Tongue (tissue), 2 donors: ENCODE data around the gene UBASH3A.

GRCh38 chr21:41520996-41521516 is 13.1 kb upstream of the TMPRSS2 start:
- RAMPAGE, long total RNA, result no peak

DNA sequence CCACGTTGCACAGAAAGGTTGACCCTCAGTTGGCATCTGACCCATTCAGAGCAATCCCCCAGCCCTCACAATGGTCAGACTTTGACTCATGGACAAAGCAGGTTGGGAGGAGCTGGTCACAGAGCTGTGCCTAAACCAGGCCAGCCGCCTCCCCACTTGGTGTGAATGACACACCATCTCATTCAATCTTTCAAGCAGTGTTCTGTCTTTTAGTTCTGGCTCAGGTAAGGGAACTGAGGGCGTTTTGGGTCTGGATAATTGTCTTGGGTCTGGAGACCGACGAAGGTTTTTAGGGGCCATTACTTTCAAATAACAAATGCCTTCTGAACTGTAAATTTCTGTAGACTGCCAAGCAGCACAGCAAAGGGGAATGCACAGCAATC is 48.5 kb upstream of the TMPRSS2 start:
- RAMPAGE, long total RNA, result no peak

- RAMPAGE, long total RNA, result no peak
These were observed 54.2 kb upstream of the TMPRSS2 start for GRCh38 chr21:41561966-41562757.

DNA sequence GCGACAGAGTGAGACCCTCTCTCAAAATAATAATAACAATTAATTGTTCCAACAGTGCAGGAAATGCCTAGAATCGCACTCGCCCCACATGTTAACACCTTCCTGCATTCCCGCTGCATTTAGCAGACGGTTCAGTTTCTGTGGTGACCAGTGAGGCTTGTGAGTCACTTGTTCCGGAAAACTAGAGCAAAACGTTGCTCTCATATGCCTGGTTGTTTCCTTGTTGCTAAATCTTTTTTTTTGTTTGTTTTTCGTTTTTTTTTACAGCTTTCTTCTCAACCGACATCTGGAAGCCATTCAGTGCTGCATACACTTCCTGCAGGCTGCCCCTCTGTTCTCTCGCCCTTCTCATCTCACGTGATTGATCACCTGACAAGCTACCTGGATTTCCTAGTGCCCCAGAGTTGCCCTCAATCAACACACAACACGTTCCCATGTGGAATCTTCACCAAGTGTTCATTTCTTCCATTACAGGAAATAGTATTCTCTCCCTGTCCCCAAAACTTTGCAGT is 57.0 kb upstream of the TMPRSS2 start:
- RAMPAGE, long total RNA, result no peak

- RAMPAGE, long total RNA, result no peak
These were observed 85.1 kb upstream of the TMPRSS2 start for GRCh38 chr21:41592984-41593571.

GRCh38 chr21:41598678-41599424 is 90.9 kb upstream of the TMPRSS2 start:
- RAMPAGE, long total RNA, result no peak

DNA sequence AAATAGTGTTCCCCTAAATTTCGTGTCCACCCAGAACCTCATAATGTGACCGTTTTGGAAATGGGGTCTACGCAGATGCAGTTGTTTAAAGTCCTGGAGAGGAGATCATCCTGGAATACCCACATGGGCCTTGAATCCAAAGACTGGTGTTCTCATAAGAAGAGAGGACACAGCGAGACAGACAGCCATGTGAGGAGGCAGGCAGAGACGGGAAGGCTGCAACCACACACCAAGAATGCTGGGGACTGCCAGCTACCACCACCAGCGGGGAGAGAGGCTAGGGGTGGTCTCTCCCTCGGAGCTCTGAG is 99.1 kb upstream of the TMPRSS2 start:
- RAMPAGE, long total RNA, result no peak

DNA sequence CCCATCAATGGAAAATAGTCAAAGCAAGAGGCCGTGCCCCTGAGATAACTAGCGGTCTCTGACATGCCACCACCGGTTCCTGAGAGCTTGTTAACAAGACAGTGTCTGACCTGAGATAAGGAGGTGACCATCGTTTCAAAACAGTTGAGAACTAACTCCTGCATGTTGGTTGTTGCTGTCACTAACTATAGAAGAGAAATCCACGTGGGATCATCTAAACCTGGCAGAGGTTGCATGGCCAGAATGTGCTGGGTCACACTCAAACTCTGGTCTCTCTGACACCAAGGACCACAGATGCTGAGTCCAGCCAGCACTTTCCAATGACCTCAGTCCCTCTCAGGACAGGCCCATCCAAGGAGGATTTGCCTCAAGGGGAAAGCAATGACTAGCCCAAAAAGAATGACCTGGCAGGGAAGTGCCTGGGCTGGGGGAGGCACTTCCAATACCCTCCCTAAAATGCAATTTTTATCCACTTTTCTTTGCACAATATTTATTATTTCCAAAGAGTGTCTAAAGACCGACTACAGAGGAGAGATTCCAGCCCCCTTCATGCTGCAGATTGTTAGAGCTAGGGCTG is 125.7 kb downstream of the RIPK4 start:
- RAMPAGE, long total RNA, result no peak

DNA sequence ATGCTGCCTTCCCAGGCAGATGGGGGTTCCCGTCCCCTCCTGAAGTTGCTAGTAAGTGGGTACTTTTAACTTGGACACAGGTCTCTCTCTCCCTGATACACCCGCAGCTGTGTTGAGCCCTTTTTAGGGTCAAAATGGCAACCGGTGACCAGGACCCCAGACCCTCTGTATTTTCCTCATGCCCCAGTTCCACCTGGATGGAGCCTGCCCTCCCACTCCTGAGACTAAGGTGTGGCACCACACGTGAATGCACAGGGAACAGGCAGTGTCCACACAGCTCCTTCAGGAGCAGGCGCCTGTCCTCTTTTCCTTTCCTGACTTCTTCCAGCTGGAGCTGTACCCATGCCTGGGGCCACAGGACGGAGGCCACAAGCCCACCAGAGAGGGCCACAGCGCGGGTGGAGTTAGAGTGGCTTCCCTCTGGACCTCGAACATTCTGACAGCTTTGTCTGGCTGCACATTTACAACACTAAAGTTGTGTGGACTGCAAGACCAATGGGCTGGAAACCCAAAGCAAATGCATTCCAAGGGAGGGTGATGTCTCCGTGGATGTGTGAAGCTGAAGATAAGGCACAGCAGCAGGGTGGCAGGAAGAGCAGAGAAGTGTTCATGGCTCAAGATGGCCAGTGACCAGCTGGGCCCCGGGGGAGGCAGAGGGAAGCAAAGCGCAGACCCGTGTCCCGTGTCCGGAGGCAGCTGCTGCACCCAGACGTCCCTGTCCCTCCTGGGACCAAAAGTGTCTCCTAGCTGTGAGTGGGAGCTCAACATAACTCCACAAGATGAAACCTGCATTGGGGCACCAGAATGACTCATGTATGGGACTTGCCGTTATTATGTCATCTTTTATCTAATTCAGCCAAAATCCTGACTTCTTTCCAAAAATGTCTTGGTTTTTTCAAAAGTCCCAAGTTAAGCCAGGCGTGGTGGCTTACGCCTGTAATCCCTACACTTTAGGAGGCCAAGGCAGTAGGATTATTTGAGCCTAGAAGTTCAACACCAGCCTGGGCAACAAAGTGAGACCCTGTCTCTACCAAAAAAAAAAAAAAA is 118.4 kb downstream of the RIPK4 start:
- RAMPAGE, long total RNA, result no peak

DNA sequence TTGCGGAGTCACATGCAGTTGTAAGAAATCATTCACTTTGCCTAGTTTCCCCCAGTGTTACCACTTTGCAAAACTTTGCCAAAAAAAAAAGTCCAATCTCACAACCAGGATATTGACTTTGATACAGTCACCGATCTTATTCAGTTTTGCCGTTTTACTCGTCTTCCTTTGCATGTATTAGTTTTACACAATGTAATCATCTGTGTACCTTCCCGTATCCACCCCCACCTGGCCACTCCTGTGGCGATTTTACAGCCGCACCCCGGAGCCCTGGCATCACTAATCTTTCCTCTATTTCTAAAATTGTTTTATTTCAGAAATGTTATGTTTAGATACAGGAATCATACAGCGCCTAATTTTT is 447 bp upstream of the RIPK4 start:
- RAMPAGE, long total RNA, result no peak

DNA sequence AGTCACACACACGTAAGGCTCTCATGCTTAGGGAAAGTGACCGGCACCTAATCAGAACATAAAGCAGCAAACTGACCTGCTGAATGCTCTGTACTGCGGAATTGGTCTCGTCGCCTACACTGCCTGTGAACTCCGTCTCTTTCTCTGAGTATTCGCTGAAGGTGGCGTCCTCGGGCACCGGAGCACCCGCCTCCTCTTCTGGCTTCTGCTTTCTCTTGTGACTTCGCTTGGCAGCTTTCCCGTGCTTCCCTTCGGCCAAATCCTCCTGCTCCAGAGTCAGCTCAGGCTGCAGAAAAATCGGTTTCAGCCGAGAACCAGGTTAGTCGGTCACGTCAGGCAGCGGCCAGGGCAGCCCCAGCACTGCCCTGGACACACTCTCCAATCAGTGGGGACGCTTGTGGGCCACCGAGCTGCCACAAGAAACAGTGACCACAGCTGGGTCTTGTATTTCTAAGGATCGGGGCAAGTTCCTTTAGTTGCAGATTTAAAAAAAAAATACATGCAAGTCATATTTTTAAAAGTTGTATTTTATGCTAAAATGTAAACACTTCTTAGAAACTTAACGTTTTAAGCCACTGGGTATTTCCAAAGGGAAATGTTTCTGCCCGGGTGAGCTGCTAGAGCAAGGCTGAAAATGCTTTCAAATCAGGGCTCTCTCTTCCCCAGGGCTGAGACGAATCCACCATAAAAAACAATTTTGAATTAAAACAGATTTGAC is 35.9 kb upstream of the RIPK4 start:
- RAMPAGE, long total RNA, result no peak

- RAMPAGE, long total RNA, result no peak
These were observed 1.0 kb downstream of the PRDM15 start for GRCh38 chr21:41877735-41878878.

DNA sequence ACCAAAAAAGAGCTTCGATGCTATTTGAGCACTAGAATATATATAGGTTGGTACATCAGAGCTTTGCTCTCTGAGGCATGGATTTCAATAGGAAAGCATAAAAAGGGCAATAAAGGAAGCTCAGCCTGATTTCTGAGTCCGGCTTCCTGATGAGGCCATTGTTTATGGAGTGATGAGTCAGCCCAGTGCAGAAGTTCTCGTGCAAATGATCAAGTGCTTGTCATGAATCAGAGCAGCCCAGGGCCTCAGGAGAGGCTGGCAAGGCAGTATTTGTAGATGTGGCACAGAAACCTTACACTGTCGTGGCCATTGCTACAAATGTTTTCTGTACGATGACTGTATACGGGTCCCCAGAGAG is 26.7 kb downstream of the UMODL1 start:
- RAMPAGE, long total RNA, result no peak

- RAMPAGE, long total RNA, result no peak
These were observed 19.5 kb downstream of the ABCG1 start for GRCh38 chr21:42238321-42239027.

GRCh38 chr21:42242063-42242482 is 23.1 kb downstream of the ABCG1 start:
- RAMPAGE, long total RNA, result no peak

- RAMPAGE, long total RNA, result no peak
These were observed 39.1 kb downstream of the TFF3 start for GRCh38 chr21:42275811-42276728.

- RAMPAGE, long total RNA, result no peak
These were observed 4.2 kb upstream of the TFF1 start for GRCh38 chr21:42370432-42371014.

DNA sequence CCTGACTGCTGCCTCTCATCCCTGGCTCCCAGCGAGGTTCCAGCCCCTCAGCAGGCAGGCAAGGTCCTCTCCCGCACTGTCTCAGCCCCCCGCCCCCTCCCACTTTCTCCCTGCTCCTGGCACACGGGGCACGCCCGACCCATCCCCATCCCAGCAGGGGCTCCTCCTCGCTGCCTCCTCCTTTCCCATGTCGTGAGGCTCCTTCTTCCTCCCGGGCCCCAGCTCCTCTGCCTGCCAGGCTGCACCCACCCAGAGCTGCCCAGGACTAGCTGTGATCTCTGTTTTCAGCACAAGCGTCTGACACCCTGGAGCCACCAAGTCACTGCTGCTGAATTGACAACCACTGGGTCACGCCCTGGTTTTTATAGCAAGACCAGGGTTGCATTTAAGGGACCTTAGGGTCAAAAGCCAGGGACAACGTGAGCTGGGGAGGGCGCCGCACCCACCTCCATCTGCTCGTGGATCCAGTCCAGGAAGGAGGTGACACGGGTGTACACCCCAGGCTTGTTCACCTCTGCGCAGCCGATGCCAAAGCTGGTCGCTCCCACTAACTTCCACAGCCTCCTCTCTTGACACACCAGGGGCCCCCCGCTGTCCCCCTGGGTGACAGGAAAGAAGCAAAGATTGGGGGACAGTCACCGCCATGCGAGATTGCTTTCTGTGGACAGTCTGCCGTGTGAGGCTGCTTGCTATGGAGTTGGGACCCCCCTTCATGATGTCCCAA is 9.1 kb upstream of the TFF1 start:
- RAMPAGE, long total RNA, result no peak

DNA sequence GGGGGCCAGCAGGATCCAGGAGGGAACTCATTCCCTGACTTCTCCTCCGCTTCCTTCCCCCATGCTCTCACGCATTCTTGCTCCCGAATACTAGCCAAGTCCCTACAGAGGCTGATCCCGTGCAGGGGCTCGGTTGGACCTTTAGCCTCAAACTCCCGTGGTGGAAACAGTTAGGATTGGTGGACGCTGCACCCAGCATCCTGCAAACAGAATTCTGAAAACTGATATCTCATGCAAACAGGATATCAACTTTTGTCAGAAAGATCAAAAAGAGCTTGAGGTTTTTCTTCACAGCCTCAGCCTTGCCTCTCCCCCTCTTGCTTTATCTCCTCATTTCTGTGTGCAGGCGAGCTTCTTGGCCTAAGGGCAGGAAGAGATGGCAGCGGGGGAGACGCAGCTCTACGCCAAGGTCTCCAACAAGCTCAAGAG is at the start of gene UBASH3A:
Gene UBASH3A, plus strand, starts transcription at position 333 of the 429 bp plus-strand sequence.
- RAMPAGE, long total RNA, result no peak

- RAMPAGE, long total RNA, result no peak
These were observed 33.5 kb downstream of the RSPH1 start for GRCh38 chr21:42462410-42463091.